Metanephros (tissue), 2 donors: ENCODE measurements around a stretch of chr6.

DNA sequence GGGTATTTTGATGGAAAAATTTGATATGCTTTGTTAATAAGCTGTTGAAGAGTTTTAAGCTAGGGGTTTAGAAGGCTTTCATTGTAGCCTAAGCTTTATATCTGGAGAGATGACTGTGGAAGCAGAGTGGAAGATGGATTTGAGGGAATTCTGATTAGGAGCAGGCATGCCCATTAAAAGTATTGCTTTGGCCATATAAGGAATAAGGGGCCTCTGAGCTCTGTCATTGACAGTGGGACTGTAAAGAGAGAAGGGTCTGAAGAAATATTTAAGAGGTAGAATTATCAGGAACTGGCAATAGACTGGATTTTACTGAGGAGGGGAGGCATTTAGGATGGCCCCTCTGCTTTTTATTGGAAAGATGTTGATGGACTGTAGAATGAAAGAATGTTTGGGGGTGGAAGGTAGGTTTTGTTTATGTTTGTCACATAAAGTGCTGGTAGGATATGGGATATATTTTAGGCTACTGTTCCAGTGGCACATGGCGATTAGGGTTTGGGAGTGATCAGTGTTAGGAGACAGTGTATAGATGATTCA, 50.2 kb downstream of the AFDN start:
- RAMPAGE, long total RNA = no peak

DNA sequence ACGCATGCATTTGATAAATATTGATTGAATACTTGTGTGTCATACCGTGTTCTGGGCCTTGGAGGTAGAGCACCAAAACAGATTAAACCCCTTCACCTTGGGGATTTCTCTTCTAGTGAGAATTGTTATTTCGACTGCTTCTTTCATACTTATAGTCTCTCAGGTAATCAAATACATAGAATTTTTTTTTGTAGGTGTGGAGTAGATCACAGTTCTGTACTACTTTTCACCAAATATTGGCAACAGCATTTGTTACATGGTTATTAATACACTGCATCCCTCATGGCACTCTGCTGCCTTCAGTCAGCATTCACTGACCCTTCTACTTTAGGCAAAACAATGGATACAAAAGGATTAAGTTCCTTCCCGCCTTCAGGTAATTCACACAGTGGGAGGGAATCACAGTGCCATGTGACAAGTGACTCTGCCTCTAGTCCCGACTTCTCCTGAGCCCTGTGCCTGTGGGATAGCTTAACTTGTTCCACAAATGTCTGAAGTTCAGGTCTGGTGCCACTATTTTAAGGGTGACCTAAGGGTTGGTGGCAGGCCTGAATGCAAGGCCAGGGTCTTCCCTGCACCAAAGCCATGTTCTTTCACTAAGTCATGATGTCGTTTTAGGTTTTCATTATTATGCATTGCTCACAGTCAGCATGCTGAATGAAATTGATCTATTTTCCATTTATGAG, 66.1 kb downstream of the AFDN start:
- RAMPAGE, long total RNA = no peak

DNA sequence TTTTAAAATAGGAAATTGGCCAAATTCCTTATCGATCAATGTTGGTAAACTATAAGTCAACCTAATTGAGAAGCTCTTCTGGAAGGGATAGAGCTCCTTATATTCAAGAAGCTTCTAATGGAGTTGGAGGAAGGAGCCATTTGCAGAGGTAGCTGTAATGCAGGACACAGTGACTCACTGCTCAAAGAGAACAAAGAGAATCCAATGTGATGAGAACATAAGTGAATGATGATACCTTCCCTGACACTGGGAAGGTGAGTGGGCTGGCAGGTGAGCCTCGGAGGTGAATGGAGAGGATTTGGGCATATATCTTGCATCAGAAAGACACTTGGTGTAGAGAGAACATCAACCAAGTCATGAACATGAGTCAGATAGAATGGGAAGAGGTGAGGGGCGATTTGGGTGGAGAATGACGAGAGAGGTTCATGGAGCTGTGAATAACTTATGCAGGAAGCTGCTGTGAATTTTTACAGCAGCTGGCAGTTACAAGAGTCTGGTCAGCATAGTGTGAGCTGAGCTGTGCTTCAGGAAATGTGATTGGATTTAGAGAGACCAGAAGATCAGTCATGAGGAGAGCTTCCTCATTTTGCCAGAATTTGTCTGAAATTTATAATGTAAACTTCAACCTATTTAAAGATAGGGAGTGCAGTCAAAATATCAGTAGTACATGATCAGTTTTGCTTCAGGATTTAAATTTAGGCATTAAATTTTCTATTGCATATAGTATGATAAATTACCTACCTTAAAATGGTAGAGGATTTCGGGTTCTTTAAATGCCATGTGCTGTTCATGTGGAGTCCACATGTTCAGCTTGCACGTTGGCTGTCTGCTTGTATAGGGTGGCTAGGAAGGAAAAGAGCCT, 59.4 kb upstream of the KIF25 start:
- RAMPAGE, long total RNA = no peak

GRCh38 chr6:168025800-168026122, 28.3 kb downstream of the KIF25 start:
- RAMPAGE, long total RNA = no peak

DNA sequence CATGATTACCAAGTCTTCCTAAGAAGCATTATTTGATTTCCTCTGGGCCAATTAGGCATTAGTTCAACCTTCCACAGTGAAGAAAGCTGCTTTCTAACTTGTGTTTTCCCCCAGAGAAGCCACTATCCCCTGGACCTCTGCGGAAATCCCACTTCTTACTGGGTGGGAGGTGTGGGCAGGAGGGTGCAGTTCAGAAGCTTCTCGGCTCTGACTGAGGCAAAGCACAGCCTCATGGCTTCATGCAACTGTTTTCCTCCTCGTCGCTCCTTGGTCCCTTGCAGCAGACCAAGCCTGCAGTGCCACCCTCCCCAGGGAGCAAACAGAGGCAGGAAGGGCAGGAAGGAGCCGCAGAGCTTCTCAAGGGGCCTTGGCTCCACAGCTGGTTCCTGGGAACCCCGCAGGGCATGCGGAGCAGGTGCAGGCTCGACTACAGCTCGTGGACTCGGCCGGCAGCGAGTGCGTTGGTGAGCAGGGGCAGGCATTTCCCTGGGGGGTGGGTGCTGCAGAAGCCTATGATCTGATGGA, 37.3 kb downstream of the FRMD1 start:
- RAMPAGE, long total RNA = no peak

GRCh38 chr6:168208952-168209592, 110.5 kb downstream of the DACT2 start:
- RAMPAGE, long total RNA = no peak

DNA sequence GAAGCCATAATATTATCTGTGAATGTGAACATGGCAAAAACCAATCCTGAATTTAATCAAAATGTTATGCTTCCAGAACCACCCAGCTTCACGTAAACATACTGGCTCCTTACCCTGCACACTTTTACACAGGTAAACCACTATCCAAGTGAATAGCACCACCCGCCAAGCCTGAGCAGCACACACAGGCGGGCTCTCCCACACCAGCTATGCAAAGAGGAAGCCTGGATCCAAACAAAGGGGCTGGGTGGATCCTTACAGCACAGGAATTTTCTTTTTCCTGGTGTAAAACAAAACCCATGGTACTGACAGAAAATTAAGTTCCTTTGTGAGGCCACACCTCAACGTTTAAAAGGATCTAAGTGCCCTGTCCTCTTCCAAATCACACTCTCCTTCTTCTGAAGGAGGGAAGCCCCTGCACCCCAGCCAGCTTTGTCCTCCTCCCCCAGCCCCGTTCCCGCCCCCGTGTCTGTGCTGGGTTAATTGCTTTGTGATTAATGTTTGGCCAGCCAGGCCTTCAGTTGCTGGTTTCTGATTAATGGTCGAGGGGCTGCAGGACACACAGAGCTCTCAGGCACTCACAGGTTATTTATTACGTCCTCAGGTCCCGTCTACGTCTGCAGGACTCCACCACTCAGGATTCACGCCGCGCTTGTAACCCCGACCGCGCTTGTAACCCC, 6.1 kb downstream of the DACT2 start:
- RAMPAGE, long total RNA = no peak

DNA sequence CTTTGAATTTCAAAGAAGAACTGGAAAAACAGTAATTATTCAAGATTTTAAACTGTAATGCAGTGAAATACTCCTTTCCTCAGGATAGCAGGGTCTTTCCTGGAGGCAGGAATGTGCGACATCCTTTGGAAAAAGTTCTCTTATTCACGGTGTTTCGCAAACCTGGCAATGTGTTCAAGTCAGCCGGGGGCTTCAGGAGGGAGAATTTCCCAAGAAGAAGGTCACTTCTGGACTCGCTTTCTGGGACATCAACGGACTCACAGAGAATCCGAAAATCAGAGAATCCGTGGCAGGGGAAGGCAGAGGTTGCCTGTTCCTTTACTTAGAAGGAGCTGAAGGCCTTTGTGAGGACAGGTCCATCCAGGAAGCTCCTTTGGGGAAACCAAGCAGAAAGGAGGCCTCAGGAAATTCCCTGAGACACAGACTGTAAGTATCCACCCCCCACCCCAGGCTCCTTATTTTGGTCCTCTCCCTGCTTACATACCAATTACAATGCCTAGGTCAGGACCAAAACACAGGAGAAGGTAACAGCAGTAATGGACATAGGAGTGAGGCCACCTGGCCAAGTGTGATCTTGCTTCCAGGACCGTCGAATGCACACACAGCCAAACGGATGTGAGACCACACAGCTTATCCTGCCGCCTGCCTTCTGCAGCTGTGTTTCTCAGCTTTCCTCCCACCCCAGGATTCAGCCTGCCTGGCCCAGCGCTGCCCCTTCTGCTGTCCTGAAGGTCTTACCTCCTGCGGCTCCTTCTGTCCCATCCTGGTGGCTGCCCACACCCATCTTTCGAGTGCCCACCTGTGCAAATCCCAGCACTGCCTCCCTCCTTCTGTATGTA, 49.1 kb upstream of the DACT2 start:
- RAMPAGE, long total RNA = no peak

DNA sequence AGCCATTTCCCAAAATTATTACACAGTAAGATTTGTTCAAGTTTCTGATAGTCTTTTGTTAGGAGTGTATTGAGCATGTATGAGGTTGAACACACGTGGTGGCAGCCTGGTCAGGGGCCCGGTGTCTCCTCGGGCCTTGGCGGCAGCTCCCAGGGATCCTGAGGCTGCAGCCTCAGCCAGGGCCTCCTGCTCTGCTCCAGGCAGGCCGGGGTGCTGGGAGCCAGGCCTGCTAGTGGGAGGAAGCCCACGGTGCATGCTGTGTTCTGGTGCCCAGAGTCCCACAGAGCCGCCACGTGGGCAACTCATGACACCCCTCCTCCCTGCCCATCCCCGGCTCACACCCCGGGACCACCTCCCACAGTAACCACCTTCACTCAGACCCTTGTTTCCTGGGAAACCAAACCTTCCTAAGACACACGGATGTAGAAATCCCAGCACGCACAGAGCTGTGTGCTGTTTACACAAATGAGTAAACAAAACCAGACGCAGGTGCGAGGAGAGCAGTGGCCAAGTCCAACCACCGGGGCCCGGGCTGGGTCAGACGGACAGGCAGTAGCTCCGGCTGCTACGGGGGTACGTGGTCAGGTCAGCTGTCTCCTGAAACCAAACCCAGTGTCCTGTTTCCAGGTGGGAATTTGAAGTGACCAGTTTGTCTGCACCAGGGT, 52.4 kb upstream of the SMOC2 start:
- RAMPAGE, long total RNA = no peak

GRCh38 chr6:169071021-169071220, 182.7 kb downstream of the THBS2 start:
- RAMPAGE, long total RNA = no peak

DNA sequence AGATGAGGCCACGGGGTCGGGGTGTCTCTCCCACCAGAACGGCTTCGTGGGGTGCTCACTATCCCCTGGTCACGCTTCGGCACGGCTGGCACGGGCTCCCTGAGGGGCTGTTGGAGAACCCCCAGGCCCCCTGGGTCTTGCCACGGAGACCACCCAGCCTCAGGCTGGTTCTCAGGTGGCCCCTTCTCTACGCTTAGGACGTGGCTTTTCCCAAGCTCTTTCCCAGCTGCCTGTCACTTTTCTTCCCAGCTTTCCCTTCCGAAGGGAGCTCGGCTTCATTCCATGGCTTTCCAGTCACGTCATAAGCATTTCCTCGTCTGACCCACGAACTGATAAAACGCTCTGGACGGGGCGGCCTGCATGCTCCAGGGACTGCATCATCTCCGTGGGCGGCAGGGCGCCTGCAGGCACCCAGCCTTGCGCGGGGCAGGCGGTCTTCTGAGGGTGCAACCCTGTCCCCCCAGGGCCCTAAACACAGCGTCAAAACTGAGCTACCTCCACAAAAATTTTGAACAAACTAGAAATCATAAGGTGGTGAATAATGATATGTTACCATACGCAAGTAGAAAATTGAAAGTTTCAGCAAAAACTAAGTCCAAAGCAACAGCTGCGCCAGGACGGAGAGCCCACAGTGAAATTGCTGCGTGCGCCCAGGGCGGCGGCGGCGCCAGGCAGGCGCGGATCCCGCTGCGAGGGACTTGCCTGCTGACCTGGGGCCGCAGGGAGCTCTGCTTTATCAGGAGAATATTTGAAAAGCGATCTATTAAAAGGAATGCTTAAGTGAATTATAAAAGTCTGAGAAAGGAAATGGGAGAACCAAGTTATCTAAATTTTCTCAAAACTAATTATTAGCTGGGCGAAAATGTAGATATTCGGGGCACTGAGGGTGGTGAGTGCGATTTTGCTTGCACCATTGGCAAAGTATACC, 85.6 kb downstream of the THBS2 start:
- RAMPAGE, long total RNA = no peak

DNA sequence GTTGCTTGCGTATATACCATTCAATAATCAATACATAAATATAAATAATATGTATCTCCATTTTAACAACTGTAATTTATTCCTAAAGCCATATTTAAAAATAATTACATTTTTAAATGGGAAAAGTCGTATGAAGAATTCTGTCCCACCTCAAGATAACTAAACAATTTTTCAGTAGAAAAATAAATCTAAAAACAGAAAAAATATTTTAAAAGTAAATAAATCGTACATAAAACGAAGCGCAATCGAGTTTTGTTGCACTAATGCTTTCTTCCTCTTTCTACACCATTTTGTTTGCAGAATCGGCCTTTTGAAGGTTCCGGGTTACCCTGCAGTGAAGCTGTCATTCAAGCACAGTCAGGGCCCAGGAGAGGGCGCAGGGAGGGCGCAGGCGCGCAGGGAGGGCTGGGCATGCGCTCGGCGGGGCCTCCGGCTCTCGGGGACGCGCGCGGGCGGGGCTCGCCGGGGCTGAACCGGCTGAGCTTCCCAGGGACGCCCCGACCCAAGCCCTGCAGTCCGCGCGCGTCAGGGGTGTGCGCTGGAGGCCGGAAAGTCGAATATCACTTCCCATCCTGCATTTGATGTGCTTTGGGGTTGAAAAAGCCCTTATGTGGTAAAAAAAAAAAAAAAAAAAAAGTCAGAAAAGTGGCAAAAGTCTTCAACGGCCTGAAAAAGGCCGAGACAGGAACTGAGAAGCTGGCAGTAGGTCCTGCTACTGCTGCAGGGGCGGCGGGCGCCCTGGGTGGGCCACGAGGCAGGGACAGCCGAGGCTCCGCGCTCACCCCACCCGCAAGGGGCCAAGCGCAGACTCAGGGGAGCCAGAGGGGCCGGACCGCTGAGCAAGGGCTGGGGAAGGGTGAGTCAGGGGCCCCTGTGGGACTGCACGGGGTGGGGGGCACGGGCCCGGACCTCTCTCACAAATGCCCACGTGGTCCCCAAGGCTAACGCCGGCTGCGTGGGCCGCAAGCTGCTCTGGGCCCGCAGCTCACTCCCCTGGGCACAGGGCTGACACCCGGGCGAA, 40.6 kb downstream of the THBS2 start:
- RAMPAGE, long total RNA = no peak

GRCh38 chr6:169832147-169832962, 80.9 kb downstream of the ERMARD start:
- RAMPAGE, long total RNA = no peak

DNA sequence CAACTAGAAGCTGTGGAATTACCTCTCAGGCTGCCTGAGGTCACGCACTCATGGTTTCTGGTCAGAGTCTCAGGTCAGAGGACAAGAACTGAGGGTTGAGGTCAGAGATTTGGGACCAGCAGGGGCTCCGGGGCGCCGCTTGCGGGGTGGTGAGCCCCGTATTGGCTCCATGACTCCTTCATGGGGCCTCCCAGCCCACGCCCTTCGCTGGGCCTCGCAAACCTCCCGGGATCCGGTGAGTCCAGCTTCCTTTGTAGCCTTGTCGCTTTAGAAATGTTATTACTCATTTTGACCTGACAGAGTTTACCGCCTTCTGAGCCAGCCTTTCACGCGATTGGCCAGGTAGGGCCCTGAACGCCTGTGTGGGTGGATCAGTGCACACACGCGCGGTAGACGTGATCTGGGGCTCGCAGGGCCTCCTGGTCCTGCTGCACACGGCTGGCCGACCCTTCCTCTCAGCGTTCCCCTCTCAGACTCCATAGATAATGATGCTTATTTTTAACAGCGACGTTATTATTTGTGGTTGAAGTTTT, 181.1 kb downstream of the ERMARD start:
- RAMPAGE, long total RNA = no peak

DNA sequence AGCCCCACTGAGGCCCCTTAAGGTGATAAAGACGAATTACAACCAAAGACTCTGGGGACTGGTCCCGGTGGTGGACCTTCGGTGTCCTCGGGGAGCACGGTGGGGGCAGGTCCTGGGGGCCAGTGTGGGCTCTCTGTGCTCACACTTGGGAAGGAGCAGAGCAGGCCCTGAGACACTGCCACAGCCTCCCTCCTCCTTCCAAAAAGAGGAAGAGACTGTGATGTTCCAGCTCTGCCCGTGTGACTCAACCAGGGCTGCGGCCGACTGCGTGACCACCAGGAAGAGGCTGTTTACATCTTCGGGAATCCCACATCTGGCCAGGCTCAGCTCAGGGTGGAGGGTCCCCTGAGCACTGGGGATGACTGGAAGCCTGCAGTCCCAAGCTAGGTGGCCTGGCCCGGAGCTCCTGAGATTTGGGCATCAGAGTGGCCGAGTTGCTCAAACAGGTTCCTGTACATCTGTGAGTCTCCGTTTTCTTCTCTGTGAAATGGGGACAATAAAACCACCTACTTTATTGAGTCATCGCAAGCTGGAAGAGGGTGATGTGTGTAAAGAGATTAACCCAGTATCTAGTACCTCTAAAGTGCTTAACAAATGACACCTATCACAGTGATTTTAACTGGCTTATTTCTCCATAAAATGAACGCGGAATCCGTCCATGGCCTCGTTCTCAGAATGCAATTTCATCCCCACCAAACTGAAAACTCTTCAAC, 242.2 kb downstream of the DLL1 start:
- RAMPAGE, long total RNA = no peak

GRCh38 chr6:170287499-170288094, 3.3 kb downstream of the DLL1 start:
- RAMPAGE, long total RNA = no peak

GRCh38 chr6:170376128-170377012, 69.8 kb downstream of the FAM120B start:
- RAMPAGE, long total RNA = no peak

GRCh38 chr6:170438197-170438829, 114.8 kb downstream of the PSMB1 start:
- RAMPAGE, long total RNA = no peak

- RAMPAGE, long total RNA = no peak
Measured at GRCh38 chr6:170459337-170460064, 93.6 kb downstream of the PSMB1 start.

- RAMPAGE, long total RNA = no peak
Measured at GRCh38 chr6:170578474-170579670, 5.6 kb downstream of the PDCD2 start.